Amniotic epithelial cell (primary cell): ENCODE measurements around a stretch of chr14.

DNA sequence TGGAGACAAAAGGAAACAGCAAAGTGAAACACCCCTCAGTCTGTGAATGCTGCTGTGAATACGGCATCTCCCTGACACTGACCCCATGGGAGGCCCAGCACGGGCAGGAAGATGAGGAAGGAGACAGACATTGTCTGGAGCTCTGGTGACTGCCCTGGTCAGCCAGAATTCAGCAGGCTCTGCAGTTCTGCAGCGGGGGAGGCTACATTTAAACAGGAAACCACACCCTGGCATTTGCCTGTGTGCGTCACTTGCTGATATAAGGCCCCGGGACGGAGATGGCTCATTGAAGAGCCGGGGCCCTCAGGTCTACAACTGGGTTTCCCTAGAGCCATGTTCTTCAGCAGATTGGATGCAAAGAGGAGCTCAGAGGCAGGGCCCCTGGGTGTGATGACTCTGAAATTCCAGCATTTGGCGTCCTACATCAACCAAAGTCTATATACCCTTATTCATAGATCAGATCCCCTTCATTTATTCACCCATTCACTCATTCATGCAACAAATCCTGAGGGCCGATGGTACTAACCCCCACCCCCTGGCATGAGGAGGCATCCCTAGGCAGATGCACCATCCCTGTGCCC, 413.8 kb downstream of the TMEM121 start:
- RRBS: no CpG with 5 or more reads among the region's 9 CpGs

DNA sequence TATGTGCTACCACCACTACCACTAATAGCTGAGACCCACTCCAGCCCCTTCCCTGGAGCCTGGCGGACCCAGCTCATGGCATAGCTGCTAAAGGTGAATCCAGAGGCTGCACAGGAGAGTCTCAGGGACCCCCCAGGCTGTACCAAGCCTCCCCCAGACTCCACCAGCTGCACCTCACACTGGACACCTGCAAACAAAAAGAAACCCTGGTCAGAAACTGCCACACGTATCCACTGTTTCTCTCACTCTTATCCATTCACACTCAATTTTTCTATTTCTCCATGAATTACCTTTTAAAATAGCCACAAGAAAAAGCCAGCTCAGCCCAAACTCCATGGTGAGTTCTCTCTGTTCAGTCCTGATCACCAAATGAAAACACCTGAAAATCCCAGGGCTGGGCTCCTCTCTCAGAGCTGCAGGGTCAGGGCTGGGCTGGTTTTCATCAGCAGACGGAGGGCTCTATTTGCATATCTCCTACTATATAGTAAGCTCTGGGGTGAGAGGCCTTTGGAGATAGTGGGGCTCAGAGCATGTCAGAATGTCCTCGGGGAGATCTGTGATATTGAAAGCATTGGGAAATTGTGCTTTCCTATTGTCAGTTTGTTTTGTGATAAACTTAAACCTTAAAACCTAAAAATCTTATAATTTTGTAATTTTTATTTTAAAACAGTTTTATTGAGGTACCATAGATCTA, 742.5 kb downstream of the TMEM121 start:
- RRBS: no CpG with 5 or more reads among the region's 4 CpGs

DNA sequence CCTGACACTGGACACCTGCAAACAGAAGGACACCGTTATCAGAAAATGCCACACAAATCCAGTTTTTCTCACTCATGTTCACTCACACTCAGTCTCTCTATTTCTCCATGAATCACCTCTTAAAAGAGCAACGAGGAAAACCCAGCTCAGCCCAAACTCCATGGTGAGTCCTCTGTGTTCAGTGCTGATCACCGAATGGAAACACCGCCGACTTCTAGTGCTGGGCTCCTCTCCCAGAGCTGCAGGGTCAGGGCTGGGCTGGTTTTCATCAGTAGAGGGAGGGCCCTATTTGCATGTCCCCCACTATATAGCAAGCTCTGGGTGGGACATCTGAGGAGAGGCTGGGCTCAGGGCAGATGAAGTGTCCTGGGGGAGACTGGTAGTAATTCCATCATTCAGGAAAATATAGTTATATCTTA, 833.7 kb downstream of the TMEM121 start:
- RRBS: no CpG with 5 or more reads among the region's 5 CpGs

DNA sequence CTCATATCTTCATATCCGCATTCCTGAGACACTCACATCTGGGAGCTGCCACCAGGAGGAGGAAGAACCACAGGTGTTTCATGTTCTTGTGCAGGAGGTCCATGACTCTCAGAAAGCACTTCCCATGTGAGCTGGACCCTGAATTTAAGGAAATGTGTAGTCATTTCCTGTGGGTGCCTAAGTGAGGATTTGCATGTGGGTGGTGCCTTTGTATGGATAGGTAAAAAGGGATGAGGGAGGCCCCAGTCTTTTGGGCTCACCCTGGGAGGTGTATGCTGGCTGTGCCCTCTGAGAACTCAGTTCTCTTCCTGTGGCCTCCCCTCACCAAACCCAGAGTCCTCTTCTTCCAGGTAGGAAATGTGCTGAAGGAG, 847.6 kb downstream of the TMEM121 start:
- RRBS: no CpG with 5 or more reads among the region's 1 CpG

- RRBS: no CpG with 5 or more reads among the region's 3 CpGs
Observed at GRCh38 chr14:106557290-106557795, 1031.0 kb downstream of the TMEM121 start.

DNA sequence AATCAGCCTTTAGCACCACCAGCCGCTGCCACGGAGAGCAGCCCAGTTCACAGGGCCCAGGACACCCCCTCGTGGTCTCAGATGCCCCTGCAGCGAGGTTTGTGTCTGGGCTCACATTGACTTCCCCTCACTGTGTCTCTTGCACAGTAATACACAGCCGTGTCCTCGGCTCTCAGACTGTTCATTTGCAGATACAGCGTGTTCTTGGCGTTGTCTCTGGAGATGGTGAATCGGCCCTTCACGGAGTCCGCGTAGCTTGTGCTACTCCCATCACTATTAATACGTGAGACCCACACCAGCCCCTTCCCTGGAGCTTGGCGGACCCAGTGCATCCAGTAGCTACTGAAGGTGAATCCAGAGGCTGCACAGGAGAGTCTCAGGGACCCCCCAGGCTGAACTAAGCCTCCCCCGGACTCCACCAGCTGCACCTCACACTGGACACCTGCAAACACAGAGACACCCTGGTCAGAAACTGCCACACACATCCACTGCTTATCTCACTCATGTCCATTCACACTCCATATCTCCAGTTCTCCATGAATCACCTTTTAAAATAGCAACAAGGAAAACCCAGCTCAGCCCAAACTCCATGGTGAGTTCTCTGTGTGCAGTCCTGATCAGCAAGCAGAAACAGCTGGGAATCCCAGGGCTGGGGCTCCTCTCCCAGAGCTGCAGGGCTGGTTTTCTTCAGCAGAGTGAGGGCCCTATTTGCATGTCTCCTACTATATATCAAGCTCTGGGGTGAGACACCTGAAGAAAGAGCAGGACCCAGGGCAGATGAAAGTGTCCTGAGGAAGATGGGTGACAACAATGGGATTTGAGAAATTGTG, 1284.1 kb downstream of the TMEM121 start:
- RRBS: no CpG with 5 or more reads among the region's 15 CpGs

- RRBS: 28% methylated on average over 4 of the region's 46 CpGs
Observed at GRCh38 chr14:106844313-106845011, 1318.1 kb downstream of the TMEM121 start.

GRCh38 chr14:106845012-106846094, 1319.0 kb downstream of the TMEM121 start:
- RRBS: 32% methylated on average over 7 of the region's 38 CpGs

- RRBS: no CpG with 5 or more reads among the region's 4 CpGs
Observed at GRCh38 chr14:106848199-106849093, 1322.1 kb downstream of the TMEM121 start.